ENCODE measurements around a stretch of chr13.

- PRO-cap, result no peak
These were observed 468.0 kb downstream of the IRS2 start for GRCh38 chr13:109318470-109318749.

- PRO-cap, result no peak
These were observed 374.1 kb downstream of the IRS2 start for GRCh38 chr13:109412362-109412652.

GRCh38 chr13:109644065-109644573, 142.3 kb downstream of the IRS2 start:
- PRO-cap, result no peak

GRCh38 chr13:109704443-109705807, 81.5 kb downstream of the IRS2 start:
- PRO-cap, result no peak

DNA sequence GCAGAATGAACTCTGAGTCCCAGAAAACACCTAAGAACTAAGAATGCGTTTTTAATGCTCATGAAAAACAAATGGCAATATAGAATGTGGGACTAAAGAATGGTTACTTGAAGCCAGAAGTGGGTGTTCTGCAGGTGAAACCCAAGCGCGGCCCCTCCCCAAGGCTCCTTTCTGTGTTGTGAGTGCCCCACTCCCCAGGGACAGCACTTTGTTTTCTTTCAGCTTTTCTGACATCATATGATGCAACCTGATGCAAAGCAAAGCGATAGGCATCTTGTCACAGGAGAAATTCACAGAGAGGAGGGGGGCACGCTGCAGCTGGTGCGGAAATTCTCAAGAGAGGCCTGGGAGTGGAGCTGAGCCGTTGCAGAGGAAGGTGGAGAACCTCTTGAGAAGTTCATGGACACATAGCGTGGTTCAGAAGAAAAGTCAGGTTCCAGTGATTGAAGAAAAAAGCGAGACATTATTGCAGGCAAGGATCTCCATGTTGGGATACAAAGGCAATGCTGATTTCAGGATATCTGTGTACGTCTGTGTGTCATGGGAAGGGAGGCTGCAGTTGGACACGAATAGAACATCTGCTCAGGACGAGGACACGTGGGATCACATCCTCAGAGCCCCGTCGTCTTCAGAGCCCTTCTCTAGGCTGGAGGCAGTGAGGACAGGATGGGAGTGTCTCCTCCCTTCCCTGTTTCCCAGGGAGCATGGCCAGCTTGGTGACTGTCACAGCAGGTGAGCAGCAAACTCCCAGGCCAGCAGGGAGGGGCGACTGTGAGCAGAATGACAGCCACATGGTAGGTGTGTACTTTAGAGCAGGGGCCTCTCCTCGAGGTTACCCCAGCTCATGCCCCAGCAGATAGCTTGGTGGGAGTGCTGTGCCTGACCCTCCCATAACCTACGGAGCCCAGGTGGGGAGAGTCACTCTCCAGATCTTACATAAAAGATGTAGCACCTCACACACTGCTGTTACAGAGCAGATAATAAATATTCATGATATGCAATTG, 79.1 kb downstream of the IRS2 start:
- PRO-cap, result no peak

DNA sequence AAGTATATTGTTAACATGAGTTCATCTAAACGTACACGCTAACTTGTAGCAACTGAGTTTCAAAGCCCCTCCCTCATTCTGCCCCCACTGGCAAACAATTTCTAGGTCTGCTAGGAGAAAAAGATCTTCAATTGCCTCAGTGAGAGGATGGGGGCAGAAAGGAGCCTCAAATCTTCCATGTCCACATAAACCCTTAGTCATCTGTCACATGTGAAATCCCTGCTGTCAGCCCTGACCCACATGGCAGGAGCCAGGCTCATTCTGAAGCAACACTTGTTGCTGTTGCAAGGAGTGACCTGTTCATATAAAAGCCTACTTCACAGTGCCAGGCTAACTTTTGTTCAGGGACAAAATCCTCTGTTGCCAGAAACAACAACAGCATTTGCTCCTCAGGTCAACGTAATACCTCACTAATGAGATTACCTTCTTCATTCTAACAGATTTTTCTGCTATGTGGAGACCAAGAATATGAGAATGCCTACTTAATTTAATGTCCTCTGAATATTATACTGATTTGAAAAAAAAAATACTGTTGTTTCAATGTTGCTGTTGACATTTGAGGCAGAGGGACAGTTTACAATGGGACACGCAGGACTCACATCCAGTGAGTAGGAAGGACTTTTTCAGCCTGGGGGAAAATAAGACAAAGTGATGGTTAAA, 70.4 kb downstream of the IRS2 start:
- PRO-cap, result no peak

GRCh38 chr13:110045777-110046484, 259.5 kb upstream of the IRS2 start:
- PRO-cap, result no peak

DNA sequence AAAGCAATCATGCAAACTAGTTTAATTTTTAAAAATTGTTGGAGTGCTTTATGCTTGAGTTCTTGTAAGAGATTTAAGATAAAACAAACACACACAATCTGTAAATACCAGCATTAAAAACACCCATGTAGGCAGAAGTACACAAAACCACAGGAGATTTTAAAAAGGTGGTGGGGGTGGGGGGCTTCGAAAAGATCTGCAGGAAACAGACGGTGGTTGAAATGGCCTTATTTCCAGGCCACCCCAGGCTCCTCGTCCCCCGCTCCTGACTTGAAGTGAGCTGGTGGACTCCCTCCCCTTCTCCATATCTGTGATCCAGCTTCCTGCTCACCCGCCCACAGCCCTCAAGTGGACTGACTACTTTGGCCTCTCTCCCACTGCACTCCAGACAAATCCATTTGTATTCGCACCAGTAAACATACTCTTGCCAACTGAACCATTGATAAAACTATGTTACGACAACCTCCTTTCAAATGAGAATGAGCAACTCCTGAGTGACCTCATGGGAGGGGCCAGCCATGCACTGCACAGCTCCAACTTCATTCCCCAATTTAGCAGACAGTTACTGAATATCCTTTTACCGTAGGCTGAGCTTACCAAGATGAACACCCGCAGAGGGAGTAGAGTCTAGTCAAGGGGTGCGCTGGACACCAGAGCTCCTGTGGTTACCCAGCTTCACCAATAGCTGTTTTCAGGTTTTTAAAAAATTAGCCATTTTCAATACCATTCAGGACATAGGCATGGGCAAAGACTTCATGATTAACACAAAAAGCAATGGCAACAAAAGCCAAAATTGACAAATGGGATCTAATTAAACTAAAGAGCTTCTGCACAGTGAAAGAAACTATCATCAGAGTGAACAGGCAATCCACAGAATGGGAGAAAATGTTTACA, 259.4 kb downstream of the COL4A1 start:
- PRO-cap, result no peak

DNA sequence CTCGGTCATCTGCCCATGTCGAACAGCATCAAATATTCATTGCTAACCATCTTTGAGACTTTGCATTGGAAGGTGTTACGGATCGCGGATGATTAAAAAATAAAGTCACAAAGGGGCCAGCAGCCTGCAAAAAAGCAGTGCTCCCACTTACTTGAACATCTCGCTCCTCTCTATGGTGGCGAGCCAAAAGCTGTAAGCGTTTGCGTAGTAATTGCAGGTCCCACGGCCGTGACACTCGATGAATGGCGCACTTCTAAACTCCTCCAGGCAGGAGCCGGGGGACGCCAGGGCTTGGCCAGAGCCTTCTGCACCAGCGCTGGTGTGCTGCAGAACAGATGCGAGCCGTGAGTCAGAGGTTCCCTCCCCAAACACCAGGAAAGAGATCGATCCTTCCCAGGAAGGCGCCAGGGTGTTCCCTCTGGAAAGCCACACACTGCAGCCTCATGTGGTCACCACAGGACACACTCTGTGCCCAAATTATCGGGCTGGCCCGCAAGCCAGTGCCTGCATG, 154.7 kb downstream of the COL4A1 start:
- PRO-cap, result no peak

GRCh38 chr13:110280959-110281508, 25.9 kb downstream of the COL4A1 start:
- PRO-cap, result no peak

GRCh38 chr13:110298448-110299532, 8.2 kb downstream of the COL4A1 start:
- PRO-cap, result no peak

DNA sequence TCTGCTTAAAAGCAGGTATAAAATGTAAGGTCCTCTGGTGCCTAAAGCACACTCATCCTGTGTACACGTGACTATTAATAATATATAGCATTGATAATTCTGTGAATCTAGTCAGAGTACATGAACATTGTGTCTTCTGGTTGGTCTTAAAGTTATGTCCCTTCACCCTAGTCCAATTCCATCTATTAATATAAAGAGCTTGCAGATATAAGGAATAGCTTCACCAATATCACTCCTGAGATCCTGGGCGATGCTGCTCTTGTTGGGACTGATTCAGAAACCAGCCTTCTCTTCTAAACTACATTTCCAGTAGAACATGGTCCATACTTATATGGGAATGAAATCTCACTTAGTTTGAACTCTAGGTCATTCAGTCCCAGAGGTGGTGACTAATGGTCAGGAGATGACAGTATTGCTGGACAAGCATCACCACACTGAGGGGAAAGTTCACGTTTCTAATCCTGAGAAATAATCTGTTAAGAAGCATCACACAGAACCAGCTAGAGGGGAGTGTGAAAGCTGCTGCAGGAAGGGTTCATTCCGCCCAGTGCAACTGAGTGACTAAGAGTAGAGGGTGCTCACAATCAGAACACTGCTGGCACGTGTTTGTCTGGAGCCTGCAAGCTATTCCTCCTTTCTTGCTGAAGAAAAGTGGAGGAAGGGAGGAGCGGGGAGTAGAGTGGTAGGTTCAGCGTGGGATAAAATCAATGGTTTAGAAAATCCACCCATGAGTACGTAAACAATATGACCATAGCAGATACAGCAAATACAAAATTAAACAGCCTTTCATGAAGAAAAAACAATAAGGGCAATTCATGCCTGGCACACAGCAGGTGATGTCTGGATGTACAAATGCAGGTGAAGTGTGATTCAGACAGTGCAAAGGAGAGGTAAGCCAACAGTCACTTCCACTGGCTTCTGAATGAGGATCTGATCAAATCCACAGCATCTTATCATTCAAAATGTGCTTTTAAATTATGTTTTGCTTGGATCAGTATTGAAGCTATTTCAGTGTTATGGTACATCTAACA, 2.7 kb downstream of the COL4A1 start:
- PRO-cap, result no peak

- PRO-cap, result no peak
These were observed 456 bp downstream of the COL4A1 start for GRCh38 chr13:110306572-110306830.

- PRO-cap, result no peak
These were observed 4.8 kb downstream of the COL4A2 start for GRCh38 chr13:110311577-110312499.

DNA sequence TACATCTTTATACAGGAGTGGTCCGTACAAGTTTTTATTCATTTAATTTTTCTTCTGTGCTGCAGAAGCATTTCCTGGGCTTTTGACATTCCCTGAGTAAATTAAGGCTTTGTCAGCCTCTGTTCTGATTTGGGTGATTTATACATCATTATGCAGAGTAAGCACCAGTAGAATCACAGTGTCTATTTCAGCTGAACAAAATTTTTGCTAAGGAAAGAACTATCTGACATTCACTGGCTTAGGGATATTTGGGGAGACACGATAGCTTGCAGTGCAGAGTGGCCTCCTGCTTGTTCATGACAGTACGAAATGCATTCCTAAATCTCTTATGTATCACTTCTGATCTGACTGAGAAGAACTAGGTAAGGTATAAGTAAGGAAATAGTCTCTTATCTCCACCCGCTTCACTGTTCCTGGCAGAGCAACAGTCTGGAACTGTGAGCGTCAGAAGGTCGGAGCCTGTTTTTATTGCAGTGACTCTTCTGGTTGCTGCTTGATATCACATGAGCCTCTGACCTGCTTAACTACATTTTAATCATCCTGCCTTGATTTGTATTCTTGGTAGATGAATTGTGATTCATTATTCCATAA, 68.9 kb downstream of the COL4A2 start:
- PRO-cap, result no peak

GRCh38 chr13:110430192-110430851, 123.2 kb downstream of the COL4A2 start:
- PRO-cap, result no peak

- PRO-cap, result no peak
These were observed 81.4 kb downstream of the RAB20 start for GRCh38 chr13:110480073-110480536.

DNA sequence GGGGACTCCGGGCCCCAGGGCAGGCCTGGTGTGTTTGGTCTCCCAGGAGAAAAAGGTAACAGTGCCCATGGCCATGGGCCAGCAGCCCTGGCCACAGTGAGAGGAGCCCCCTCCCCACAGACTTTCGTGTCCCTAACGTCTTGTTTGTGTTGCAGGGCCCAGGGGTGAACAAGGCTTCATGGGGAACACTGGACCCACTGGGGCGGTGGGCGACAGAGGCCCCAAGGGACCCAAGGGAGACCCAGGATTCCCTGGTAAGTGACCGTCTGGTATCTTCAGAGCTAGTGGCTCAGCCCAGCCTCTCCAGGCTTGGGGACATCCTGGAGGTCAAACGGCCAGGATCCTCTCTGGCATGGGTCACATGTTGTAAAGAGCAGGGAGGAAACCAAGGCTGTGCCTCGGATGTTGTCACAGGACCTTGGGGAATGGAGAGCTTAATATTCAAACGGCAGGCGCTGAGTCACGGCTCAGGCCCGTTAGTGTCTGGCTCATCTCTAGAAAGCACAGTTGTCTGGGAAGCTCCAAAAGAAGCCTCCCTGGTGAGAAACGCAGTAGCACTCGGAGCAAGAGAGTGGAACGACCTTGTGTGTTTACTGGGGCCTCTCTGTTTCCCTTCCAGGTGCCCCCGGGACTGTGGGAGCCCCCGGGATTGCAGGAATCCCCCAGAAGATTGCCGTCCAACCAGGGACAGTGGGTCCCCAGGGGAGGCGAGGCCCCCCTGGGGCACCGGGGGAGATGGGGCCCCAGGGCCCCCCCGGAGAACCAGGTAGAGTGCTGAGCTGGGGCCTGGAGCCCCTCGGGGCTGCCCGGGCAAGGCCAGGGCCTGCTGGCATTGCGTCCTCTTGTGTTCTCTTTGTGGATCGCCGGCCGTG, 58.1 kb downstream of the RAB20 start:
- PRO-cap, result no peak

- PRO-cap, result no peak
These were observed 16.8 kb downstream of the RAB20 start for GRCh38 chr13:110544611-110545271.

GRCh38 chr13:110555096-110556153, 6.1 kb downstream of the RAB20 start:
- PRO-cap, result no peak